Epidermal melanocyte (primary cell): ENCODE results near the gene NKX1-2.

- RRBS: 3% methylated on average over 4 of the region's 41 CpGs
Observed at GRCh38 chr10:123994039-123995217, 99.0 kb downstream of the CHST15 start.

DNA sequence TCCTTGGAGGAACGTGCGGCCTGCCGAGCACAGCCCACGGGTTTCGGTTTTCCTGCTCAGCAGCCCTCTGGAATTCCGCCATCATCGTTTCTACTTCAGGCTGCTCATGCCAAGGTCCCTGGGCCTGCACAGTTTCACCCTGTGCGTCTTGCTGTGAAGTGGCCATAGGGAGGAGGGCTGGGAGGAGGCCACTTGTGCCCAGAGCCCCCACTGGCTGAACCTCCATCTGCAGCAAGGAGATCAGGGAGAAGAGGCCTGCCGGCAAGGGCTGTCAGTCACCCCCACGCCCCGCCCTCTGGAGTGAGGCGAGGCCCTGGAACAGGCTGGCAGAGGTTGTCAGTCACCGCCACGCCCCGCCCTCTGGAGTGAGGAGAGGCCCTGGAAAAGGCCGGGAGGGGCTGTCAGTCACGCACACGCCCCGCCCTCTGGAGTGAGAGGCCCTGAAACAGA lies 82.7 kb downstream of the CHST15 start:
- RRBS: no CpG with 5 or more reads among the region's 19 CpGs

DNA sequence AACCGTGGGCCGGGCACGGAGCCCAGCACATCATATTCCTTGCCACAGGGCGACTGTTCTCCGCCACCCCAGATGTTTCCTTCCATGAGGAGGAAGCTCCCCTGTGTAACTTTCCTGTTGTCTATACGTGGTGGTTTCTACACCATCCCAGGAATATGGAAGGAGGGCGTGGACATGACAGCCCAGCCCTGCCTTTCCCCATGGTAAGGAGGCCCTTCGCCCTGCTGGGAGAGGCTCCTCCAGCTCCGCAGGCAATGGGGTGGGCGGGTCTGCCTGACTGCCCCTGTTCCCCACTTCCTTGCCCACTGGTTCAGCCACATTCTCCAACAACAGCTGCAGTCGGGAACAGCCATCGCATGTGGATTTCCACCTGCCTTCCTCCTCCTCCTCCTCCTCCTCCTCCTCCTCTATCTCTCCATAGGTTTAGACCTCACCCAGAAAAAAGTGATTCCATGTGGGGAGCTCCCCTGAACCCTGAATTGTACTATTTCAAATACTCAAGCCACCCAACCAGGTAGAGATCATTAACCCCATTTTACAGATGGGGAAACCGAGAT lies 7.0 kb downstream of the CHST15 start:
- RRBS: no CpG with 5 or more reads among the region's 13 CpGs

- RRBS: no CpG with 5 or more reads among the region's 6 CpGs
Observed at GRCh38 chr10:124090206-124090556, 3.2 kb downstream of the CHST15 start.

GRCh38 chr10:124116971-124117479 lies 23.6 kb upstream of the CHST15 start:
- RRBS: no CpG with 5 or more reads among the region's 8 CpGs

DNA sequence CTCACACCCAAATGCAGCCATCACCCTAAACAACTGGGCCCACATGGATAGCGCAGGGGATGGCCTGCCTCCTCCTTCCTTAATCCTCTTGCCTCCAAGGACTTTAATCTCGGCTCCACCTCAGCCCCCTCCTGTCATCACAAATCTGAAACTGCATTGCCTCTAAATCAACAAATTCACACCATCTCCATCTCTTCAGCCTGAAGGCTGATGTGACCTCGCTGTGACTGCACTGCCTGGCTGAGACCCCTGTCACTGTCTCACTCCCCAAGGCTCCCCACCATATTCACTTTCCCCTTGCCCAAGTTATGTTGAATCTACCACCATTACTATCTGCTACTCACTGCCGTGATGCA lies 71.7 kb upstream of the CHST15 start:
- RRBS: no CpG with 5 or more reads among the region's 4 CpGs

GRCh38 chr10:124378822-124379411 lies 39.8 kb downstream of the OAT start:
- RRBS: no CpG with 5 or more reads among the region's 16 CpGs

- RRBS: 3% methylated on average over 45 of the region's 64 CpGs
Observed at GRCh38 chr10:124449851-124450508, at the start of gene NKX1-2. Gene NKX1-2, minus strand, starts transcription at chr10:124450035.

- RRBS: 88% methylated on average over 15 of the region's 42 CpGs
Observed at GRCh38 chr10:124534111-124535051, 72.8 kb downstream of the LHPP start.

GRCh38 chr10:124547311-124547650 lies 85.7 kb downstream of the LHPP start:
- RRBS: no CpG with 5 or more reads among the region's 4 CpGs

DNA sequence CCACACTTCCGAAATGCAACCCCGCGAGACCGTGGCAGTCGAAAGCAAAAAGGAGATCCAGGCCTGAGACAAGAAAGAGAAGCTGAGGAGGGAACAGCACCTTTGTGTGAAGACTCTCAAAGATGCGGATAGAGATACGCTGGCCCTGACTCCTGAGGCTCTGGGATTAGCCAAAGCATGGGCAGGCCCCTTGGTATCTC lies 43.4 kb downstream of the FAM53B start:
- RRBS: no CpG with 5 or more reads among the region's 7 CpGs

- RRBS: no CpG with 5 or more reads among the region's 9 CpGs
Observed at GRCh38 chr10:124722584-124723802, 21.2 kb downstream of the FAM53B start.

GRCh38 chr10:124736276-124737179 lies 7.7 kb downstream of the FAM53B start:
- RRBS: 24% methylated on average over 3 of the region's 17 CpGs

DNA sequence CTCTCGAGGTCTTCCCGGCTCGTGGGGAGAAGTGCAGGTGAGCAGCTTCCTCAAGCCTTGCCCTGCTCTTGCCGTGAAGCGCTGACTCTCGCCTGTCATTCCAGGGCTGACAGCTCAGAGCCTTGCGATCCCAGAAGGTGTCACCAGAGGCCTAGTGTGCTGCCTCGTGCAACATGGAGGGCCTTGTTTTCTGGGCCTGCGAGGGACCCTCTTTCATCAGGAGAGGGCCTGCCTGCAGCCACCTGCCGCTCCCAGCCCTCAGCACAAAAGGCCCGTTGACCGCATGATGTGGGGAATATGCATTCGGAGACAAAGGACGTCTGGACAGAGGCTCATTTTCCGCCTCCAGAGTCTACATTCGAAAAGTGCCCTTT lies 27.3 kb downstream of the CTBP2 start:
- RRBS: no CpG with 5 or more reads among the region's 16 CpGs

DNA sequence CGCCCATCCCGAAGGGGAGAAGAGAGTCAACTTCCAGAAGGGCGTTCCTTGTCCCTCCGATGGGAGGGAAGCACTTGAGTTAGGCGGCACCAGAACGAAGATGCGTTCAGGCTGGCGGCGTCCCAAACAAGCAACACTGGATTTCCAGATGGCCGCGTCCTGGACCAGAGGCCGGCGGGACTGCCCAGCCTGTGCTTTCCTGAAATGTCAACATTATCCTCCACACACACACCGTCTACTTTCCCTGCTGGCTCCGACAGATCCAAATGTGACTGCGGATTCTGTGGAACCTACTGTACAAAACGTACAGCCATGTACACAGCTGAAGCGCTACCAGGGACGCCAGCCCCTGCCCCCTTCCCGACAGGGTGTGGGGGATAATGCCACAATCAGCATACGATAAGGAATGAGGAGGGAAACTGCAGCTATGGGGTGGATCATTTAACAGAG lies 4.0 kb downstream of the CTBP2 start:
- RRBS: no CpG with 5 or more reads among the region's 21 CpGs

DNA sequence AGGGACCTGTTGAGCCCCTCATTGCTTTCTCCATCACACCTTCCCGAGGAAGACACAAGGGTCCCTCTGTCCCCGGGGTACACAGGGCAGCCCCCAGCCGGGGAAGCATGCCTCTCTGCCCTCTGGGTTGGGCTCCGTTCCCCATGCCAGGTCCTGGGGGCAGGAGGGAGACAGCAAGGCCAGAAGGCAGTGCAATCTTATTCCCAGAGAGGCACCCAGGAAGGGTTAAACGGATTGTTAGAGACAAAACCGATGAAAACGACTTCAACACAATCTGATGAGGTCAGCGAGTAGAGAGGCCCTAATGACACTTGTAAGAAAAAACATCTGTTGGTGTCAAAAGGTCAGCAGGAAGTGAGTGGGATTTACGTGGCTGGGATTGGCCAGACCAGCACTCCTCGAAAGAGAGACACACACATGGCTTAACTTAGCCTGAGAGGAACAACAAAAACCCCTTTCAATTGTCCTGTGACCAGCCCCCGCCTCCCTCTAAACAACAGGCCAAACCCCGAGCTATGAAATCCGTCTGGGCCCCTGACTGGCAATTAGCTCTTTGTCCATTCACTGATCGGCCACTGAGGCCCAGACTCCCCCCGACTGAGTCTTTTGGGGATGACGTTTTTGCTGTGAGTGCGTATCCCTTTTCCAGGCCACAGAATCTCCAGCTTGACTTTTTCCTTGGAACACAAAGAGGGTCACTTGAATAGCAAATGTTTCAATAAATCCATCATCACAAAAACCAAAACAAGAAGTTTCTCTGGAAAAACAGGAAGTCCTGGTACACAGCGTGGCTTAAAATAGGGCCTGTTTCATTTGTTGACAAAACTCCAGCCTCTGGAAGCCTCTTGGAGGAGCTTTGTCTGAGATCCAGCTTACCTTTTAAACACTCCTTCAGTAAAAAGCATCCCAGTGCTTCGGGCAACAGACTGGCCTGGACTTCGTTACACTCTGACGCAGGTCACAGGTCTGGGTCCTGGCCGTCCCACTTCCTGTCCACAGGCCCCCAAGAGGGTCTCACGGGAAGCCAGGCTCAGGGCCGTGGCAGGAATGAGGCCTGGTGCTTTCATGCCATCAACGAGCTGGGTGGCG lies 29.4 kb upstream of the CTBP2 start:
- RRBS: no CpG with 5 or more reads among the region's 26 CpGs

DNA sequence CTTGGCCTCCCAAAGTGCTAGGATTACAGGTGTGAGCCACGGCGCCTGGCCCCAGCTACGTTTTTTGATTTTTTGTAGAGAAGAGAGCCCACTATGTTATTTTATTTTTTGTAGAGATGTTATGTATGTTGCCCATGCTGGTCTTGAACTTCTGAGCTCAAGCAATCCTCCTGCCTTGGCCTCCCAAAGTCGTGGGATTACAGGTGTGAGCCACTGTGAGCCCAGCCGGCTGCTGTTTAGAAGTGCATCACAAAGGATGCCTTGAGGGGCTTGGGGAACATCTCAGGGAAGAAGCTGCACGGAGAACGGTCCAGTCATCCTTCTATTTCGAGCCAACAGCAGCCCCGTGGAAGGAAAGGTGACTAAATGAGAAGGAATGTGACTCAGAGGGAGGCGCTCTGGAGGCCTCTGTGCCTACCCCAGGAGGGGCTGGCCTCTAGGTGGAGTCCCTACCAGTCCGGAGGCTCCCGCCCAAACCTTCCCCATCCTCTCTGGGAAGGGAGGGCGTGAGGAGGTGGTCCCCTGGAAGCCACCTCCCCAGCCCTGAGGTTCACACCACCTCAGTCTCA lies 56.2 kb upstream of the CTBP2 start:
- RRBS: no CpG with 5 or more reads among the region's 13 CpGs

DNA sequence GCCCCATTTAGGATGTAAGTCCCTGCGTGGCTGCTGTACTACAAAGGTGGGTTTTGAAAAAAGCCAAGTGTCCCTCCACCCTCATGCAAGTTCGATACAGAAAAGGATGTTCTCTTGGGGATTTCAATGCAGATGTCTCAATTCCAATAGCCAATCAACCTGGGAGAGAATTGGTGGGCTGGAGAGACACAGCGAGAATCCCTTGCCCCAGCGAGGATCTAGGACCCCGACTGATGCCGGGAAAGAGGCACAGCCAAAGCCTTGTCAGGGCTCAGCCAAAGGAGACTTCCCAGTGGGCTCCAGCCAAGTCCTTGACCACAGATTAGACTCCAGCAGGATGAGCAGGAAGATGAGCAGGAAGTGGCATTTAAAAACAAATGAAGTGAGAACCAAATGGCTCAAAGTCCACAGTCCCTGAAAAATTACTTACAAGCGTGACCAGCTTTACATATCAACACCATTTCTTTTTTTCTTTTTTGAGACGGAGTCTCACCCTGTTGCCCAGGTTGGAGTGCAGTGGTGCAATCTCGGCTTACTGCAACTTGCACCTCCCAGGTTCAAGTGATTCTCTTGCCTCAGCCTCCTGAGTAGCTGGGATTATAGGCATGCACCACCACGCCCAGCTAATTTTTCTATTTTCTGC lies 92.2 kb upstream of the CTBP2 start:
- RRBS: no CpG with 5 or more reads among the region's 10 CpGs

DNA sequence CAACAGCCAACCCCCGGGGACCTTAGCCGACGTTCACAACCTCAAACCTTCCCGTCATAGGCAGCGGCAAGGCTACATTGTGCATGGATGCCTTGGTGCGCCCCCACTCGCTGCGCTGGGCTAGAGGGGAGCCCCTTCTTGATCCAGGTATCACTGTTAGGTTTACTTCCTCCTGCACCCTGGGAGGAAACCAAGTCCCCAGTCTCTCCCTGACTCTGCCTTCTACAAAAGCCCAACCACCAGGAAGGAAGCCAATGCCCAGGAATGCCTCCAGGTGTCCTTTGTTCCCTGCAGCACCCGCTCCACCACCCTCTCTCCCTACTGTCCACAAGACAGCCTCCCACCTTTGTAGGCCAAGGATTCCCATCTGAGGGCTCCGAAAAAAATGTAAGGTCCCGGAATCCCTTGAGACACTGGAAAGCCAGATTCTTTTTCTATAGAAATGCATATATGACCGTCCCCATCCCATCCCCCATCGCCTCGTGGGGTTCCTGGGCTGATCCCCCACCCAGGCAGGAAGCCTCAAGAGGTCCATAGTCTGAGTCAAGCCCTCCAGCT lies 107.2 kb upstream of the CTBP2 start:
- RRBS: 95% methylated on average over 1 of the region's 14 CpGs